ENCODE measurements around a stretch of chr1.

DNA sequence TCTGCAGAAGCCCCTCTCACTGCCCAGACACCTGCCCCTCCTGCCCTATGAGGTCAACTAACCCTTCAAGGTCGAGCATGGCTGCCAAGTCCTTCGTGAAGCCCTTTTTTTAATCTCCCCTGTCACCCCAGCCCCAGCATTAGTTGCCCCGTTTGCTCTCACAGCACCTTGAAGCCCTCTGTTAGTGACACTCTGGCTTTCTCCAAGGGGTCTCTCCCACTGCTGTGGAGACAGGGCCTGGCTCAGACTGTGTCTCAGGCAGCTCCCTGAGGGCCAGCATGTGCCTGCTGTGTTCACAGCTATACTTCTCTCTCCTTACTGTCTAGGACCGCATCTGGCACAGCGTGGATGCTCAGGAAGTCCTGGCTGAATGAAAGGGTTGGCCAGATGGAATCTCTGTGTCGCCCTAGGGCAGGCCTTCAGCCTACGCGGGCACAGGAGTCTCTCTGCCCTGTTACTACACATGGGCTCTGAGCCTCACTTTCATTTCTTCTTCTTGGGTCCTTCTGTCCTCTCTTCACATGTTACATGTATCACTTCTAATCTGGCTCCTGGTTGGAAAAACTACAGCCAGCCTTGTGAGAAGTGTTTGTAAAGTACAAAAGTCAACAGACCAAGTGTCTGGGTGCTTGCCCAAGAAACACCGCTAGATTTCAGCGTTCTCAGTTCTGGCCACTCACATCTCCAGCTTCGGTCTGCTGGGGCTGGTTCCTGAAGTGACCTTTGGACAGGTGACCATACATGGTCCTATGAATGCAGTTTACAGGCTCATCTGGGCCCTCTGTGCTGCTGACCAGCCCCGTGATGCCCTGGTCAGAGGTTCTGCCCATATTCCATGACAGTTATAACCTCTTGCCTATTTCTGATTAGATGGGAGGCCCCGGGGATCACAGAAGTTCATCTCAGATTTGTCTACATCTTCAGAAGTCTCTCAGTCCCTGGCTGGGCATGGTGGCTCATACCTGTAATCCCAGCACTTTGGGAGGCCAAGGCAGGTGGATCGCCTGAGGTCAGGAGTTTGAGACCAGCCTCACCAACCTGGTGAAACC is 19.6 kb downstream of the SLC2A1 start:
- RRBS: no CpG with 5 or more reads among the region's 14 CpGs
CAGE:
- cytosol, long polyA plus RNA: no peak
- long polyA plus RNA: no peak
- nucleus, long polyA plus RNA: no peak

GRCh38 chr1:42942930-42943862 is 15.5 kb downstream of the SLC2A1 start:
- RRBS: no CpG with 5 or more reads among the region's 11 CpGs
CAGE:
- cytosol, long polyA plus RNA: no peak
- long polyA plus RNA: no peak
- nucleus, long polyA plus RNA: no peak

GRCh38 chr1:42953210-42953952 is 5.3 kb downstream of the SLC2A1 start:
- RRBS: no CpG with 5 or more reads among the region's 12 CpGs
CAGE:
- cytosol, long polyA plus RNA: no peak
- long polyA plus RNA: no peak
- nucleus, long polyA plus RNA: no peak

GRCh38 chr1:42962498-42963233 is 4.0 kb upstream of the SLC2A1 start:
- RRBS: no CpG with 5 or more reads among the region's 14 CpGs
CAGE:
- cytosol, long polyA plus RNA: no peak
- long polyA plus RNA: no peak
- nucleus, long polyA plus RNA: no peak

GRCh38 chr1:42973305-42973768 is 14.7 kb upstream of the SLC2A1 start:
- RRBS: no CpG with 5 or more reads among the region's 11 CpGs
CAGE:
- cytosol, long polyA plus RNA: no peak
- long polyA plus RNA: no peak
- nucleus, long polyA plus RNA: no peak

DNA sequence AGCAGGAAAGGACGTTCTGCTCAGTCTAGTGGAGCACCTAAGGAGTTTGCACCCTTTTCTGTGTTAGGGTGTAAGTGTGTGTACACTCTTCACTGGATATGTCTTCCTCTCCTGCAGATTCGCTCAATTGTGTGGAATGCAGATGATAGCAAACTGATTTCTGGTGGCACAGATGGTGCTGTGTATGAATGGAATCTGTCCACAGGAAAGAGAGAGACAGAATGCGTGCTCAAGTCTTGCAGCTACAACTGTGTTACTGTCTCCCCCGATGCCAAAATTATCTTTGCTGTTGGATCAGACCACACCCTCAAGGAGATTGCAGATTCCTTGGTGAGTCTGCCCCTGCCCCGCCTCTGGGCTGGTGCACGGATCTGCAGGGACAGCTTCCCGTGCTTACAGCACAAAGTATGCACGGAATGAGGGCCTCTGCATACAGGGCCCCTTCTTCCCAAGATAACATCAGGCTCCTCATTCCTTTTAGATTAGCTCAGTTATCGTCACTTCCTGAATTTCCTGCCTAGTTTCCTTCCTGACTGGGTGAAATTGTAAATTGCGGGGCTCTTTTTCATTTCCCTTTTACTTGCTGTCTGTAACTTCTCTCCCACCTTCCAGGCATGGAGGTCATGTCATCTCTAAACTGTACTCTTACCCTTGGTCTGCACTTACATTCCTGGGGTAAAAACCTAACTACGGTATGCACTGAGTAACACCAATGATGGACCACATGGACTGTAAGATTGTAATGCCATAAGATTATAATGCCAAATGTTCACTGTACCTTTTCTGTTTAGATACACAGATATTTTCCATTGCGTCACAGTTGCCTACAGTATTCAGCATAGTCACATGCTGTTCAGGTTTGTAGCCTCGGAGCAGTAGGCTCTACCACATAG is 34.7 kb downstream of the CFAP57 start:
- RRBS: no CpG with 5 or more reads among the region's 13 CpGs
CAGE:
- cytosol, long polyA plus RNA: no peak
- long polyA plus RNA: no peak
- nucleus, long polyA plus RNA: no peak

GRCh38 chr1:43279878-43281088 is 5.1 kb downstream of the C1orf210 start:
- RRBS: no CpG with 5 or more reads among the region's 12 CpGs
CAGE:
- cytosol, long polyA plus RNA: no peak
- long polyA plus RNA: no peak
- nucleus, long polyA plus RNA: no peak

- RRBS: no CpG with 5 or more reads among the region's 4 CpGs
CAGE:
- cytosol, long polyA plus RNA: no peak
- long polyA plus RNA: no peak
- nucleus, long polyA plus RNA: no peak
Observed at GRCh38 chr1:43283932-43284421, 1.4 kb downstream of the C1orf210 start.

GRCh38 chr1:43320840-43321607 is 16.6 kb upstream of the MPL start:
- RRBS: no CpG with 5 or more reads among the region's 10 CpGs
CAGE:
- cytosol, long polyA plus RNA: no peak
- long polyA plus RNA: no peak
- nucleus, long polyA plus RNA: no peak

DNA sequence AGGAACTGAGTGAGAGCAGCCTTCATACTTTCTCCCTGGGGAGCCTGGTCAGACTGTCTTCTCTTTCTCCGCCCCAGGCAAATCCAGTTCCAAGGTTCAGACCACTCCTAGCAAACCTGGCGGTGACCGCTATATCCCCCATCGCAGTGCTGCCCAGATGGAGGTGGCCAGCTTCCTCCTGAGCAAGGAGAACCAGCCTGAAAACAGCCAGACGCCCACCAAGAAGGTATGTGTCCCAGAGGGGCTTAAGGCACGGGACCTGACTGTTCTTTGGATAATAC is 572 bp downstream of the CDC20 start:
- RRBS: no CpG with 5 or more reads among the region's 6 CpGs
CAGE:
- cytosol, long polyA plus RNA: no peak
- long polyA plus RNA: no peak
- nucleus, long polyA plus RNA: no peak

DNA sequence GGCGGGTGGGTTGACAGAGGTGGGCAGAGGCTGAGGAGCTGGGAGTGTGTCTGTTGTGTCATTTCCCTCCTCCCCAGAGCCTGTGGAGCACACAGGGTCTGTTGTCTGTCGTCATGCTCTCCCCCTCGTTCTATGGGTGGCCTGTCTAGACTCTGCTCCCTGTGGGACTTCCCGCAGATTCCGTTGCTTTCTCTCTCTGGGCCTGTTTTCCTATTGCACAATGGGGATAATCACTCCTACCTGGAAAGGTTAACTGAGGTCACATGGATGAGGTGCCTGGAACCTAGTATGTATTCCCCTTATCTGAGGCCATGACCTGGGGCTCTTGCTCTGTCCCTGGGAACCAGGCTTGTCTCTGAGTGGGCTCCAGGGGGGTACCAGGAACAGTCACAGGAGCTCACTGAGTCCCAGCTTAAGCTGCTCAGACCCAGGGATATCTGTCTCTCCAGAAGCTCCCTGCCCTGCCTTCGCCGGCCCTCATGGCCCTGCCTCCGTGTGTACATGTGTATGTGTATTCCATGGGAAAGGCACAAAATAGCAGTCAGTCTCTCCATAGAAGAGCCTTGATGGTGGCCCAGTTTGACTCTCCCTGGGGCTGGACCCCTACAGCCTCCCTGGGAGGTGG is 17.8 kb downstream of the PTPRF start:
- RRBS: no CpG with 5 or more reads among the region's 8 CpGs
CAGE:
- cytosol, long polyA plus RNA: no peak
- long polyA plus RNA: no peak
- nucleus, long polyA plus RNA: no peak

DNA sequence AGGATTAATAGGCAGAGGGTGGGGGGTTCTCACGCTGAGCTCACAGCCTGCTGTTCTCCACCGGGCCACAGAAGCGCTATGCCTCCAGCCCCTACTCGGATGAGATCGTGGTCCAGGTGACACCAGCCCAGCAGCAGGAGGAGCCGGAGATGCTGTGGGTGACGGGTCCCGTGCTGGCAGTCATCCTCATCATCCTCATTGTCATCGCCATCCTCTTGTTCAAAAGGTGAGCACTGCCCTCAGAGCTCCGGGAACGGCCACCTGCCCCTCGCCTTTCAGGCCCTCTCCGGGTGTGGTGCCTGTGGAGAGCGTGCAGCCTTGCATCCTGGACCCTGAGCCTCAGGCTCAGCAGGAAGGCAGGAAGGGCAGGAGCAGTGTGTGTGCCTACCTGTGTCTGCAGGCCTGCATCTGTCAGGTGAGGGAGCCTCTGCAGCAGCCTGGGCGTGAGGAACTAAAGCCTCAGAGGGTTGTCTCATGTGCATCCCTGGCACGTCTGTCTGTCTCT is 43.2 kb upstream of the KDM4A start:
- RRBS: 96% methylated on average over 9 of the region's 16 CpGs
CAGE:
- cytosol, long polyA plus RNA: no peak
- long polyA plus RNA: no peak
- nucleus, long polyA plus RNA: no peak

GRCh38 chr1:43611736-43612279 is 38.1 kb upstream of the KDM4A start:
- RRBS: no CpG with 5 or more reads among the region's 9 CpGs
CAGE:
- cytosol, long polyA plus RNA: no peak
- long polyA plus RNA: no peak
- nucleus, long polyA plus RNA: no peak

GRCh38 chr1:43705817-43707109 is 1.1 kb upstream of the ST3GAL3 start:
- RRBS: 43% methylated on average over 4 of the region's 26 CpGs
CAGE:
- cytosol, long polyA plus RNA: no peak
- long polyA plus RNA: no peak
- nucleus, long polyA plus RNA: no peak

DNA sequence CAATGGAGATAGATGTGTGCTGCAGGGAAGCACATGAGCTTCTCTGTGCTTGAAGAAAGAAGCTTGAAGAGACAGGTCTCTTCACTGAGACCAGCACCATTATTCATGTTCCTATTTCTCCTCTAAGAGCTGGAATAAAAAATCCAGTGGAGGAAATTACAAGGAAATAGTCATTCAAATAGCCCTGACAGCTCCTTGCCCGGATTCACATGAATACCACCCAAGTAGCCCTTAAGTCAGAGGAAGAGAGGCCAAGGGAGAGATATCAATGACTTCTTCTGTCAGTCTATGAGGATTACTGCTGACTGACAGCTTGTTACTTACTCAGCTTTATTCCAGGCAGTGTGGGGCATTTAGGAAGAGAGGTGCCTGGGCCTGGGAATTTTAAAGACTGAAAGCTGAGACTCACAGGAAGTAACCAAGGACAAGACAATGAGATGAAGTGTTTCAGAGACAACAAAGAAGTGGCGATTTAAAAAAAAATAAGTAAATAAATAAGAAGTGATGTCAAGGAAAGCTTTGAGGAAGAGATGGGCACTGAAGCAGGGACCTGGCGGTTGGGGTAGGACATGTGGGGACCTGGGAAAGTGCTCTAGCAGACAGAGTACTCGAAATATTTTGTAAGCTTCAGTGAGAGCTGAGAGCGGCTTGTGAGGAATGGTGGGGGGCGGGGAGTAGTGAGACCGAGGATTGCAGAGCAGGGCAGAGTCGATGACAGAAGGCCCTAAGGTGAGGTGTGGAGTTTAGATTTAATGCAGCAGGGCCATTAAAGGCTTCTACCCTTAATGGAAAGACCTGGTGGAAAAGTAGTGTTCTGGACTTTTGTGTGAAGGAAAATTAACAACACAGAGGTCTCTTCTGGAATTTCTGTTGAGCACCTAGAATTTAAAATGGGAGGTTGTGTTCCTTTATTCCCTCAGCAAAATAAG is 58.9 kb downstream of the ST3GAL3 start:
- RRBS: no CpG with 5 or more reads among the region's 8 CpGs
CAGE:
- cytosol, long polyA plus RNA: no peak
- long polyA plus RNA: no peak
- nucleus, long polyA plus RNA: no peak

DNA sequence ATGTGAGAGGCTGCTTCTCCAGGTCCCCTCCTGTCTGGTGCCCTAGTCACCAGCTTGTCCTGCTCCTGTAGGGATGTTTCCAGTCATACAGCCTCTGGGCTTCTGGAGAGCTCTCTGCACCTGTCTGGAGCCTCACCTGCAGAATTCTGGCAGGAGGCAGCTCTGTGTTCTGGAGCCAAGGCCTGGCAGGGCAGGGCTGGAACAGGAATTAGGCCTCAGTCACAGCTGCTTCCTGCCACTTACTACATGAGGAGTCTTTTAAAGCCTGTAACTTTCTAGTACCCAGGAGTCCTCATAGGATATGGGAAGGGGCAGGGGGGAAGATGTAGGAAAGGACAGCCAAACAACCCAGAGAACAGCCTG is 31.5 kb upstream of the ARTN start:
CAGE:
- cytosol, long polyA plus RNA: no peak
- long polyA plus RNA: no peak
- nucleus, long polyA plus RNA: no peak

DNA sequence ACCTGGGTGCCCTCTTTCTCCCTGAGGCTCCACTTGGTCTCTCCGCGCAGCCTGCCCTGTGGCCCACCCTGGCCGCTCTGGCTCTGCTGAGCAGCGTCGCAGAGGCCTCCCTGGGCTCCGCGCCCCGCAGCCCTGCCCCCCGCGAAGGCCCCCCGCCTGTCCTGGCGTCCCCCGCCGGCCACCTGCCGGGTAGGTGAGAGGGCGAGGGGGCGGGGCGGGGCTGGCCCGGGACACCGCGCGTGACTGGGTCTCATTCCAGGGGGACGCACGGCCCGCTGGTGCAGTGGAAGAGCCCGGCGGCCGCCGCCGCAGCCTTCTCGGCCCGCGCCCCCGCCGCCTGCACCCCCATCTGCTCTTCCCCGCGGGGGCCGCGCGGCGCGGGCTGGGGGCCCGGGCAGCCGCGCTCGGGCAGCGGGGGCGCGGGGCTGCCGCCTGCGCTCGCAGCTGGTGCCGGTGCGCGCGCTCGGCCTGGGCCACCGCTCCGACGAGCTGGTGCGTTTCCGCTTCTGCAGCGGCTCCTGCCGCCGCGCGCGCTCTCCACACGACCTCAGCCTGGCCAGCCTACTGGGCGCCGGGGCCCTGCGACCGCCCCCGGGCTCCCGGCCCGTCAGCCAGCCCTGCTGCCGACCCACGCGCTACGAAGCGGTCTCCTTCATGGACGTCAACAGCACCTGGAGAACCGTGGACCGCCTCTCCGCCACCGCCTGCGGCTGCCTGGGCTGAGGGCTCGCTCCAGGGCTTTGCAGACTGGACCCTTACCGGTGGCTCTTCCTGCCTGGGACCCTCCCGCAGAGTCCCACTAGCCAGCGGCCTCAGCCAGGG is 2.7 kb downstream of the ARTN start:
- RRBS: 7% methylated on average over 39 of the region's 91 CpGs
CAGE:
- cytosol, long polyA plus RNA: no peak
- long polyA plus RNA: no peak
- nucleus, long polyA plus RNA: no peak

DNA sequence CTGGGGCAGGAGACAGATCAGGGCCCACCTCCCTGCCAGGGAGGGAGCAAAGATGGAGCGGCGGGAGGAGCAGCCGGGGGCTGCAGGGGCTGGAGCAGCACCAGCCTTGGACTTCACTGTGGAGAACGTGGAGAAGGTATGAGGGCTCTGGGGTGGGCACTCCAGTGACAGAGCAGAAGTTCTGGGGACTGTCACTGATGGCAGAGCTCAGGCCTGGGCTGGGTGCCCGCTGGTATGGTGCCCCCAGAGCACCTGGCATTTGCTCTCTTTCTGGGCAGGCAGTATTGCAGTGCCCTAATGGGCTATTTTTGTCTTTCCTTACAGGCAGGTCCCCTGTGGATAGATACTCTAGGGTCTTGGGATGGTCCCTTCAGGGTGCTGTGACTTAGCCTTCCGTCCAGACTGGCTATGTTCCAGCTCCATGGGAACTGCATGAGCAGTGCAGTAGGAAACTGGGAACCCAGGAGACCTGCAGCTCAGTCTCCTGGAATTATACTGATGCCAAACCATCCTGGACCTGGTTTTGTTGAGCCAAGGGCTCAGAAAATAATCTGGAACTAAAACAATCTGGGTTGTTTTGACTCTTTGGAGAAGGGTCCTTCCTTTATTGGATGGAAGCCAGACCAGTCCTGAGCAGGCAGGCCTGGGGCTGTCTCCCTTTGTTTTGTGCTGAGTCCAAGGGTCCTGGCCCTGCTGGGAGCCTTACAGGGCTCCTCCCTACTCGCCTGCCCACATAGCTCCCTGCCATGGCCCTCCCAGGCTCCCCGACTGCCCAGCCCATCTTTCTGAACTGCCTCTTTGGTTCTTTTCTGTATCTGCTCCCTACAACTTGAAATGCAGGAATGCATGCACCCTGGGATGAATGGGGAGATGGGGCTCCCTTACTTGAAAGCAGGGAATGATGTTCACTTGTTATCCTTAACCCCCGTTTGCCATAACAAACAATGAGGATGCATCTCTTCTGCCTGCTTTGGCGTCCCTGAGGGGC is 1.1 kb downstream of the IPO13 start:
- RRBS: 0% methylated on average over 3 of the region's 10 CpGs
CAGE:
- cytosol, long polyA plus RNA: no peak
- long polyA plus RNA: no peak
- nucleus, long polyA plus RNA: no peak

DNA sequence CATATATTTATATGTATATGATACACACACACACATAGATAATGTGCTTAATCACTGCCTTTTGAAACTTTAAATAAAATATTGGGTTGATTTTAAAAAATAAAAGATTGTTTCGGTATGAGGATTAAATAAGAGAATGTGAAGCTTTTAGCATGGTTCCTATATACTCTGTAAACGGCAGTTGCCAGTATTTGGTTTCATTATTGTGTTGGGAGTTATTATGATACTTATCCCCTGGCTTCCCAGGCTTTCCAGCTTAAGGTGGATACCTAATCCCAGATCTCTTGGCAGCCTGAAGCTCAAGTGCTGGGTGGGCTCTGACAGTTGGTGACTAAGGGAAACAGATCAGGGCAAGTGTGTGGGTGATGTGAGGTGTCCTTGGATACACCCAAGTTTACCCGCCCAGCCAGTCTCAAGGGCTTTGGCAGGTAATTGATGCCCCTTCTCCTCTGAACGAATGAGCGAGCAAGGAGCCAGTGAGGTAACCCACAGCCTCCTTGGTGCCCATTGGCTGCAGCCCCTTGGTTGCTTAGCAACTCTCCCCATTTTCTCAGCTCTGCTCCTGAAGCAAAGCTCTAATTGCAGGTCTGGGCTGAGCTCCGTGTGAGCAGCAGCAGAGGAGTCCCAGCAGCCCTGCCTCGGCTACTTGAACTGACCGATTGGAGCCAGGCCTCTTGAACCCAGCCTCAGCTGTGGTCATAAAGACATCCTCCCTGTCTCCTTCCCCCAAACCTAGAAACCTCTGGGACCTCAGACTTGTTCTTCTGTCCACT is 6.1 kb downstream of the IPO13 start:
- RRBS: no CpG with 5 or more reads among the region's 8 CpGs
CAGE:
- cytosol, long polyA plus RNA: no peak
- long polyA plus RNA: no peak
- nucleus, long polyA plus RNA: no peak

DNA sequence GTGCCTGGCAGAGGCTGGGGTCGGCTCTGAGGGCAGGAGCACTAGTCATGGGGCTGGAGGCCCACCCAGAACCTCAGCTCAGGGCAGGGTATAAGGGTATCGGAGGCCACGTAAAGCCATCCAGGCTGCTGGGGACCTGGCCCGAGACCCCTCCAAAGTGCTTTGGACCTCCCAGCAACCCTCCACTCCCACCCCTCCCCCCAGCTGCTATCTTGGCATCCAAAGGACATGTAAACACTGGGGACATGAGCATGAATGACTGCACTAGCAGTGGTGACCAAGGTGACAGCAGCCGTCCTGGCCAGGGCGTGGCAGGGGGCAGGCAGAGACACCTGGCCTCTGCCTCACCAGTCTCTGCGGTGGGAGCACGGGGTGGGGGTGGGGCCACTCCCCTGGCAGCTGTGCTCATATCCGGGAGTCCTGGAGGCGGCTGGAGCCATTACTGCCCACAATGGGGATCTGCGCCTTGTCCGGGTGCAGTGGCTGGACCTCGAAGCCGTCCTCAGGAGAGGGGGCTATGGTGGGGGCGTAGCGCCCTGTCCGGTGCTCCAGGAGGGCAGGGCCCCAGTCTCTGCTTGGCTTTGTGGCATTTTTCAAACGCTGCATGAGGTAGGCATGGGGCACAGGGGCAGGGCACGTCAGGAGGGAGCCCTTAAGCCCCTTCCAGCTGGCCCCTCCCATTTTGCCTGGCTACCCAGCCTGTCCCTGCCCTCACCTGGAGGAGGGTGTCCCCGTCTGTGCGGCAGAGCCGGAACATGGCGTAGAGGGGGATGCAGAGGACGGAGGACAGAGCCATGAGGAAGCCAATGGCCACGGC is 5.9 kb downstream of the CCDC24 start:
- RRBS: 92% methylated on average over 9 of the region's 25 CpGs
CAGE:
- cytosol, long polyA plus RNA: no peak
- long polyA plus RNA: no peak
- nucleus, long polyA plus RNA: no peak

Measured in SK-N-SH (cell line).